Spleen (tissue), 7 donors: ENCODE data around the genes CHIA and RHOC.

- PRO-cap, 4 experiments = no peak in any of the 4 experiments
- RAMPAGE, long total RNA, 4 experiments = no peak in any of the 4 experiments
Observed at GRCh38 chr1:110054700-110055934, 15.4 kb downstream of the ALX3 start.

GRCh38 chr1:110055935-110056423 is 14.5 kb downstream of the ALX3 start:
- PRO-cap, 4 experiments = no peak in any of the 4 experiments
- RAMPAGE, long total RNA, 4 experiments = no peak in any of the 4 experiments

DNA sequence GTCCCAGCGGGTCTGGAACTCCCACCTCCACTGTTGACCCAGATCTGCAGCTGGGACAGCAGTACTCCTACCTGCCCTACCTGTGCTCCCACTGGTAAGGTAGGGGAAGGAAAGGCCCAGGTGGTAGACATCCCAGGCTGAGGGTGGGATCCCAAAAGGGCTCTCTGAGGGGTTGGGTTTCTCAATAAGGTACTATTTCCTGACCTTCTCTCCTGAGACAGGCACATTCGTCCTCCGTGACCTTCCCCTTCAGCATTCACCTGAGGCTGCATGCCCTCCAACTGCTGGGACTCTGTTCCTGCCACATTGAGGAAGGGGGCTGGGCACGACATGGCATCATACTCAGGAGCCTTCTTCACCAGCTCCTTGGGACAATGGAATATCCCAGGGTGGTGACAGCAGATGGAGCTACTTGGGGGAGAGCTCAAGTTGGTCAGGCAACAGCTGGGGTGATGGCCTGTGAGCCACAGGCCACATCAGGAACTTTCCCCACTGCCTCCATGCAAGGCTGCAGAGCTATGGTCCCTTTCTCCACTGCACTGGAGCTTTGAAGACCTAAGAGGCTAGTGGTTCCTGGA is 22.0 kb downstream of the KCNC4 start:
- PRO-cap, 4 experiments = no peak in any of the 4 experiments
- RAMPAGE, long total RNA, 4 experiments = no peak in any of the 4 experiments

DNA sequence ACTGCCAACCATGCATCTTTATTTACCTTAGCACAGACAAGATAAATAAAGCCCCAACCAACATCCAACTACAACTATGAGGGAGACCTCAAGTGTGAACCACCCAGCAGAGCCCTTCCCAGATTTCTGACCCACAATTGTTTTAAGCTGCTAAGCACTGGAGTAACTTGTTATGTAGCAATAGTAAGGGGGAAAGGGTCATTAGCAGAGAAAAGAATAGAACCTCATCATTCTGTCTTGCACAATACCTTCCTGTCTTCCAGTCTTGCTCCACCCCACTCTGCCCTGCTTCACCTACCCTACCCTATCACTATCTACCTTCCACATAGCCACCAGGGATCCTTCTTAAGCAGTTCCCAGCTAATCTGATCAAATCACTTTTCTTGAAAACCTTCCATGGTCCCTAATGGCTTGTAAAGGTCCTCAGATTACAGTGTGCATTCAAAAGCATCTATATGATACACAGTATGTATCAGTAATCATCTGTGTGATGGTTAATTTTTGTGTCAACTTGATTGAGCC is 19.7 kb upstream of the RBM15 start:
- PRO-cap, 4 experiments = peak in 3 of 4 experiments; most common plus-strand start position 324 of the sequence (in 1); most common minus-strand start position 128 of the sequence (in 3)
- RAMPAGE, long total RNA, 4 experiments = no peak in any of the 4 experiments

GRCh38 chr1:110341855-110342831 is 3.0 kb downstream of the RBM15 start:
- PRO-cap, 4 experiments = no peak in any of the 4 experiments
- RAMPAGE, long total RNA, 4 experiments = no peak in any of the 4 experiments

- PRO-cap, 4 experiments = no peak in any of the 4 experiments
- RAMPAGE, long total RNA, 4 experiments = no peak in any of the 4 experiments
Observed at GRCh38 chr1:110555963-110557301, 37.5 kb upstream of the KCNA10 start.

- PRO-cap, 4 experiments = peak in 4 of 4 experiments; most common plus-strand start chr1:110619573 (in 4); most common minus-strand start chr1:110619778 (in 1)
- RAMPAGE, long total RNA, 4 experiments = no peak in any of the 4 experiments
Observed at GRCh38 chr1:110619264-110620299, 13.4 kb upstream of the KCNA2 start.

- PRO-cap, 4 experiments = no peak in any of the 4 experiments
- RAMPAGE, long total RNA, 4 experiments = no peak in any of the 4 experiments
Observed at GRCh38 chr1:110643856-110644260, 30.9 kb downstream of the KCNA3 start.

- PRO-cap, 4 experiments = no peak in any of the 4 experiments
- RAMPAGE, long total RNA, 4 experiments = no peak in any of the 4 experiments
Observed at GRCh38 chr1:111192909-111193810, 7.3 kb downstream of the DENND2D start.

GRCh38 chr1:111290582-111291030 is at the start of gene CHIA:
TSS of gene CHIA (plus strand) at chr1:111290851.
- PRO-cap, 4 experiments = no peak in any of the 4 experiments
- RAMPAGE, long total RNA, 4 experiments = no peak in any of the 4 experiments

- PRO-cap, 4 experiments = no peak in any of the 4 experiments
- RAMPAGE, long total RNA, 4 experiments = no peak in any of the 4 experiments
Observed at GRCh38 chr1:111449625-111449858, 278 bp downstream of the ATP5PB start.

DNA sequence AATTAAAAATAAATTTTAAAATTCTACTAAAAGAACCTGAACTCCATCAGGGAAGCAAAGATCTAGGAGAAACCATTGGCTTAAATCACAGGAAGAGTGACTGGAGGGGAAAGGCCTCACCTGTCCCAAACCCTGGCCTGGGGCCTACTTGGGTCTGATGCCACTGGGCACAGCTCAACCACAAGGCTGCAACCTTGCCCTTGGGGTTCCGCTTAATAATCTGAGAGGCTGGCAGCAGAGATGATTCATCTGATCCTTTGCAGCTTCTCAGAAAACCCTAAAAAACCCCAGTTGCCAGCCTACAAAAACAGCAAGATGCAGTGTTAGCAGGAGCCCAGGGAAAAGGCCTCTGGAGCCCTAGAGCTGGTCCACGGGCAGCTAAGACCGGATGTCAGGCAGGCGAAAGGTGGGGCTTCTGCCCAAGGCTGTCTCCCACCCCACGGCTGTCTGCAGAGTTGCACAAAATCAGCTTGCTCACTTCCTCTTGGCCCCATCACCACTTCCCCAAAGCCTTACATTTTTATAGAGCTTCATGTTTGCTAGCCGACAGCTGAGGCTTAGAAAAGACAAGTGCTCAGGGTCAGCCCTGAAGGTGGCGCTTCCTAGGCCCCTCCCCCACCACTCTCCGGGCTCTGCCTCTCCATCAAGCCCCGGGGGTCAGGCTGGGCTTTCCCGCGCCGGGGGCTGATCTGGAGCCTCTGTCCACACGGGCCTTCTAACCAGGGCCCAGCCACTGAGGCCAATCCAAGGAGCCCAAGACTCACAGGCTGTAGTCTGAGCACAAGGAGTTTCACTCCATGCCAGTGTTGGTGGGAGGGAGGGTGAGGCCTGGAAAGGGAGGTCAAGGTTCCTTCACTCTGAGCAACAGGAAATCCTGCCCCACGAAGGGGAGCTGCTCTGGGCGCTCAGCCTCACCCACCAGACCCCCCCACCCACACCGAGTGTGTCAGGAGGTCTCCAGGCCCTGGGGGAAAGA is 4.1 kb upstream of the ADORA3 start:
- PRO-cap, 4 experiments = peak in 4 of 4 experiments; most common plus-strand start position 477 of the sequence (in 2); most common minus-strand start position 344 of the sequence (in 2)
- RAMPAGE, long total RNA, 4 experiments = start-site peak on the minus strand in 2 of 4 experiments, centred at positions 233 to 380 of the sequence, 11 to 13 reads per replicate

- PRO-cap, 4 experiments = no peak in any of the 4 experiments
- RAMPAGE, long total RNA, 4 experiments = no peak in any of the 4 experiments
Observed at GRCh38 chr1:111644981-111645869, 25.6 kb downstream of the RAP1A start.

DNA sequence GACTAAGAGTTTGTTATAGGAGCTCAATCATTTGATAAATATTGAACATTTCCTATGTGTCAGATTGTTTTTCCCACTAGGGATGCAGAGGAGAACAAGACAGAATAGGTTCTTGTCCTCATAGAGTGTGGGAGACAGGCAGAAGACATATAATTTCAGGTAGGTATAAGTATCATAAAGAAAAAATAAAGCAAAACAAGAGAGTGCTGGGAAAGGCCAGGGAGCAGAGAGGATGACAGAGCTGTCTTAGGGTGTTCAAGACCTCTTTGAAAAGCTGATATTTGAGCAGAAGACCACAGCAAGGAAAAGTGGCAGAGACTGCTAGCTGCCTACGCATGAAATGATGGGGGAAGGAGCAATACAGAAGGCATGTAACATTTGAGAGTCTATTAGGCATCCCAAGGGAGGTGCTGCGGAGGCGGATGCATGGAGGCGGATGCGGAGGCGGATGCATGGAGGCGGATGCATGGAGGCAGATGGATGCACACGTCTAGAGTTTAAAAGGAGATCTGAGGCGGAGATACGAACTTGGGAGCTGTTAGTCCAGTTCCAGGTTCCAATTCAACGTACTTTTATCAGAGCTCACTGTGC is 888 bp upstream of the DDX20 start:
- PRO-cap, 4 experiments = peak in 3 of 4 experiments; most common plus-strand start position 453 of the sequence (in 3)
- RAMPAGE, long total RNA, 4 experiments = no peak in any of the 4 experiments

- PRO-cap, 4 experiments = no peak in any of the 4 experiments
- RAMPAGE, long total RNA, 4 experiments = no peak in any of the 4 experiments
Observed at GRCh38 chr1:111948553-111948960, 40.9 kb downstream of the KCND3 start.

GRCh38 chr1:111991351-111991742 is 1.9 kb upstream of the KCND3 start:
- PRO-cap, 4 experiments = peak in 1 of 4 experiments; most common minus-strand start chr1:111991434 (in 1)
- RAMPAGE, long total RNA, 4 experiments = no peak in any of the 4 experiments

GRCh38 chr1:112247913-112248328 is 148.1 kb upstream of the CTTNBP2NL start:
- PRO-cap, 4 experiments = no peak in any of the 4 experiments
- RAMPAGE, long total RNA, 4 experiments = no peak in any of the 4 experiments

- PRO-cap, 4 experiments = no peak in any of the 4 experiments
- RAMPAGE, long total RNA, 4 experiments = no peak in any of the 4 experiments
Observed at GRCh38 chr1:112431578-112432093, 35.6 kb downstream of the CTTNBP2NL start.

DNA sequence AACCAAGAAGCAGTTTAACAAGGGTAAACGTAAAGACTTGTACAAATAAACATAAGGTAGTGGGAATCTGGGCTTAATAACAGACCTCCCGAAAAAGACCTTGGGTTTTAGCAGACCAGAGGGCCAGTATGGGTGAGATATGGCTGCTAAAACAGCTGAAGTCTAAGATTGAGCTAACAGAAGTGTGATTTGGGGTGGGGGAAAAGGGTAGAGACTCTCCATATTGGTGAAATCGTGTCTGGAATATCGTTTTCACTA is 1.3 kb downstream of the MOV10 start:
- PRO-cap, 4 experiments = no peak in any of the 4 experiments
- RAMPAGE, long total RNA, 4 experiments = no peak in any of the 4 experiments

- PRO-cap, 4 experiments = peak in 4 of 4 experiments; most common plus-strand start chr1:112707267 (in 3); most common minus-strand start chr1:112707127 (in 4)
- RAMPAGE, long total RNA, 4 experiments = start-site peak on the minus strand in 4 of 4 experiments, at chr1:112707095-112707135 at its widest, 939 to 1,471 reads per replicate
Observed at GRCh38 chr1:112707045-112707704, at the start of gene RHOC. TSS of gene RHOC (minus strand) at chr1:112707127.